Neutrophil (primary cell): ENCODE measurements around a stretch of chr2.

DNA sequence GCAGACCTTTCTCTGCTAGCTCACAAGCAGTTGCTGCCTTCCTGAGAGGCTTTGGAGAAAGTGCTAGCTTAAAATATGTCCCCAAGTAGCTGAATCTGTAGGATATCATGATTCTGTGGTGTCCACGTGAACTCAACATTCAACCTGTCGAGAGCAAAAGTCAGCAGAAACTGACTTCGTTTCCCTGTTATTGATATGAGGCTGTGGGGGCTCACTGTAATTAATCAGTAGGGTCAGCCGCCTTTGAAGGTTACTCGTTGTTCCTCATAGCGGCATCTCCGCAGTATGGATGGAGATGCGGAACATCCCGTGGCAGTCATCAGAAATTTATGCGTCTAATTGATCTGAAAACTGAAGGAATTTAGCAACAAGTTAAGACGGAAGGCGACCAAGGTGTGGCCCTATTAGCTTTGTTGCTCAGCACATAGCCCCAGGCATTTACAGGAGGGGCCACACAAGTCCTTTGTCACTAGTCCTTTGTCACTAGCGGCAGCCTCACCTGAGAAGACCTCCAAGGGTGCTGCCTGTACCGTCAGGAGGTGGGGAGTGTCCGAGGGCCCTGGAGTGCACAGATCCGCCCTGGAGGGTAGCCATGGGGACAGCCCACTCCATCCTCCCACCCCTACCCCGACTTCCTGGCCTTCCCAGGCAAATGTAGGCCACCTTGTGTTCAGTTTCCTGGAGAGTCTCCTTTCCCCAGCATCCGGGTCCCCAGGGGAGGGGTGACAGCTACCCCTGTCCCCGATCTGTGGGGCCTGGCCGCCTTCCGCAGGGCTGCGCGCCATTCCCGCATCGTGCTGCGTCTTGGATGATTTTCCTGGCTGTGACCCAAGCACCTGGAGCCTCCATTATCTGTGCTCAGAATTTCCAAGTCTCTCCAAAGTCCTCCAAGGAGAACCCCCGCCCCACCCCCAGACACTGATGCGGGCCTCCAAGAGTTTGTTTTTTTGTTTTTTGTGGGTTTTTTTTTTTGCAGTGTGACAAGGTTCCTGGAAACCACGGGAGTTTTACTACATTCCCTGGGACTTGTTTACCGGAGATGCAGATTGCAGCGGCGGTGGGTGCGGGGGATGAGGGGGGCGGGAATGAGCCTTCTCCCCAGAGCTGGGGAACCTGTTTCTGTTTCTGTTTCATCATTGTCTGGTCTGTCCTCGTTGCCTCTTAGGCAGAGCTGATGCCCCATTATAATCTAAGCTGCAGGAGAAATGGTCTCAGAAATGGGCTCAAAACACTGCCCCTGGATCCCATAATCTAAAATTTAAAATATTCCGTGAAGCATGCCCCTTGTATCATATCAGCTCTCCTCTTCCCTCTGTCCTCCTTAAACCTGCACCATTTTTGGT, 28.5 kb downstream of the TEX44 start:
- PRO-cap, result no peak

- PRO-cap, result no peak
Observed at GRCh38 chr2:231684313-231684804, 24.0 kb upstream of the PTMA start.

DNA sequence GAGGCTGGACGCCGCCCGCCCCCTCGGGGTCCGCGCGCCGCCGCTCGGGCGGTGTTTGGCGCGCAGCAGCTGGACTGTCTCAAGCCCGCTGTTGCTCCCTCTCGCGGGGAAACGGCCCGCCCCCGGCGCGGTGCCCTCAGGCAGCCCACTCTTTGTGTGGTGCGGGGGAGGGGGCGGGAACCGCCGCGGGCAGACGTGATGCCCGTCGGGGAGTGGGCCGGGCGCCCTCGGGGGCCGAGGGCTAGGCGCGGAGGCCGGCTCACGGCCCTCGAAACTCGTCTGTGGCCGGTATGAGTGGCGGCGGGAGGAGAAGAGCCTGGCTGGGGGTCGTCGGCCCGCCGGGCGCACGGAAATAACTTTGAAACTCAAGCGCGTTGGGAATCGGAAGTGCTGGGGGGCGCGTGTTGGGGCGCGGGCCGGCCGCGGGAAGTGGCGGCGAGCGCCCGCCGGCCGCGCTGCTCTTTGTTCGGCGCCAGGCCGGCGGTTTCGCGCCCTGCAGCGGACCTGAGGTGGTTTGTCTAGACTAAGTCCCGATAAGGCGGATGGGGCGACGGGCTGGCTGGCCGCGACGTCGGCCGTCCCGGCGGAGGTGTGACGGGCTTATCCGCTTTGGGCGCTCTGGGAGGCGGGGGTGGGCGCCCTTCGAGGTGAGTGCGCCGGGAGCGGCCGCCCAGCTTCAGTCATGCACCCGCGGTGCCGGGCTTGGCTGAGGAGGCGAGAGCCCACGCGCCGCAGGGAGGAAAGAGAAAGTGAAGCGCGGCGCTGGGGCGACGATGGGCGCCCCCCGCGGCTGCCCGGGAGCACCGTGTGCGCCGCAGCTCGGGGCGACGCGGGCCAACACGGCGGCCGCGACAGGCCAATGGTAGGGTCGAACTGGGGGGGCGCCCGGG, 674 bp downstream of the PTMA start:
- PRO-cap, result no peak

GRCh38 chr2:231711545-231712079, 3.3 kb downstream of the PTMA start:
- PRO-cap, result no peak

DNA sequence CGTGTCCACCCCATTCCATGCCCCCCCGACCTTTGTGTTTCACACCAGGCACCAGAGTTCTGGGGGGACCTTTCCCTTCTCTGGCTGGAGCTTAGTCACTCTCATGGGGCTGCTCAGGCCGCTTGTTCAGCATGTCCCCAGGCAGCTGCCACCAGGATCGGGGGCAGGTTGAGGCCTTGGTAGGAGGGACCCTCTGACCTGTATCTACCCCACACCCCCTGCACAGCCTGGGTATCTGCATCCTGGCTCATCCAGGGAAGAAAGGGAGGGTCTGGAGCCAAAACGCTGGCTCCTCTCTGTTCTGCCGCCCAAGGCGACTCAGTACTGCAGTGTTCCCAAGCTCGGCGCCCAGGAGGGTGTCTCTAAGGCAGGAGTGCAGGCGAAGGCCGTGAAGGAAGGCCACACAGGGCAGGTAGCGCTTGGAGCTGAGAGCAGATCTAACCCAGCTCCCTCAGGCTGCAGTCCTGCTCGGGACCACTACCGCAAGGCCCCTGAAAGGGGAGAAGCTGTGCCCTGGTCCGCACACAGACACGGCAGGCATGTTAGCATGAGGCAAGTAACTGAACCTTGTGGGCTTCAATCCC, 6.3 kb downstream of the PTMA start:
- PRO-cap, result no peak

GRCh38 chr2:232134459-232134968, 173.0 kb downstream of the DIS3L2 start:
- PRO-cap, result no peak

GRCh38 chr2:232190156-232190576, 188.4 kb upstream of the ALPP start:
- PRO-cap, result no peak

DNA sequence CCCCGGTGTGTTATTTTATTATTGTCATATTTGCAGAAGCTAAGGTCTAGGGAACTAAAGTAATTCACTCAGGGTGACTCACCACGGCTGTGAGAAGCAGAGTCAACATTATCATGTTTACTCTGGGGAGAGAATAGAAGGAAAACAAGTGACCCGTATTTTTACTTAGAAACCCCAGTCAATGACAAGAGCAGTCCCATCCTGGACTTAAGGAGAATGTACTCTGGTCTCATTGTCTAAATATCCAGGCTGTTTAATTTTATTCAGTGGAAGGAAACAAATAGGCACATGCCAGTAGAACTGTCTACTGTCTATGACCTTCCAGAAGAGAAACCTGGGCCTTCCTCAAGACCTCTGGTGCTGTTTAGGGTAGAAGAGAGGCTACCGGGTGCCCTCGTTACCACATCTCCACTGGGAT, 77.4 kb upstream of the ALPP start:
- PRO-cap, result no peak

DNA sequence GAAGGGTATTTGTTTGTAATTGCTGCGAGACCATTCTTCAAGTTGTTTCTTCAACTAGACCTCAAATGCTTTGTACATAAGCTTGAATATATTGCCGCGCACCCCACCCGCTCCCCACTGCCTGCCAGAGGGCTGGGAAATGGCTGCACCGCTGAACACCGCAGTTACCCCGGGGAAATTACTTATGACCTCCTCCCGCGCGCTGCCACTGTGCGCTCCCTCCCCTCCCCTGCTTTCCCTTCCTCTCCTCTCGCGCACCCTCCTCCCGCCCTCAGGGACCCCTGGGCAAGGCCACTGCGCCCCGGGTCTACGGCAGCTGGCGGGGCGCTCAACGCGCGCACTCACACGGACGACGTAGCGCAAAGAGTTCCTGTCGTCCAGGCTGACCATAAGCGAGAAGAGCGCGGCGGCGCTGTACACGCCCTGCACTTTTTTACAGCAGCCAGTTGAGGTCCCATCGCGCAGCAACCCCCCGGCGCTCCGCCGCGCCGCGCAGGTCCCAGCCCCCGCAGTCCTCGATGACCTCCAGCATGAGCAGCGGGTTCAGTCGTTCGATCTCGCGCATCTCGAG, 7.9 kb downstream of the ALPP start:
- PRO-cap, result no peak

- PRO-cap, result no peak
Observed at GRCh38 chr2:232443551-232444122, 12.3 kb upstream of the ALPI start.

DNA sequence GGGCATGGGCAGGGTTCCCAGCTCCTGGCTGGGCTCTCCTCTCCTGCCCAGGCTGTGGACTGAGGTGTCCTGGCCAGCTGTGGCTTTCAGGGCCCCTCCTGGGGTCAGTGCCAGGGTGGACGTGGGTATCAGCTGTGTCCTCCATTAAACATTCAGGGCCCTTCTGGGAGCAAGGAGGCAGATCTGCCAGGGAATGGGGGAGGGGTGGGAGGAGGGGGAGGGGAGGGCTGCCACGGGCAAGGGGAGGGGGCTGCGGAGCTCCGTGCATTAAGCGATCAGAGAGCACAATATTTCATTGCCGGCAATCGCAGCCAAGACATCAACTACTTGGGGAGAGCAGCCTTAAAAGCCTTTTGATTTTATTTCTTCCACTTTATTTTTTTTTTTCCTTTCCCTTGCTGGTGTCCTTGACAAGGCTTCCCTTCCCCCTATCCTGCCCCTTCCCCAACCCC, 14.5 kb upstream of the ECEL1 start:
- PRO-cap, result no peak

DNA sequence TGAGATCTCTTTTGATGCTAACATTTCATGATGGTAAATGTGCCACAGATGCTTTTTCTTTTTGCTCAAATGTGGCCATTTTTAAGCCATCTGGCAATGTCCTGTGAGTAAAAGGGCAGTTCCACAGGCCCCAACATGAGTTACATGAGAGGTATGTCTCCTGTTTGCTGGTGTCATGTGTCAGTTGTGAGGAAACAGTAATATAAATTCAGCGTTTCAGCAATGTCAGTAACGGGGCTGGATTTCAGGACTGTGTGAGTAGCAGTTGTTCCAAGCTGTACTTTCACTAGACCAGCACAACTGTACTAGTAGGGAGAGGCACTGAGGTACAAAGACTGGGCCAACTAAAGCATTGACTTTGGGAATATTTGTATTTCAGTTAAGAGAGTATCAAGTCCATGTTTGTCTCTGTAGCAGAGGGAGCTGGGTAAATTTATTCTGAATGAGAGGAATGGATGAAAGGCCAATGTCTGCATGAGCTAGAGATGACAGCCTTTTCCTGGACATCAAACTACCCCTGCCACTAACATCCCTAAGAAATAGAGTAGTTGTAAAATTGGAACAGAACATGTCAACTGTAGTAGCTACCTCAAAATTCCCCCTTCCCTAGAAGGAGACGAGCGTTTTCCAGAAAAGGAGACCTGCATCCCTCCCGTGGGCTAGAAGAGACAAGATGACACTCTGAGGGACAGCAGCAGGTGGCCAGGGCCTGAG, 24.3 kb downstream of the EIF4E2 start:
- PRO-cap, result no peak

- PRO-cap, result no peak
Observed at GRCh38 chr2:232632290-232632675, 1.1 kb upstream of the EFHD1 start.

GRCh38 chr2:232816401-232817300, 40.3 kb upstream of the KCNJ13 start:
- PRO-cap, result no peak

- PRO-cap, result no peak
Observed at GRCh38 chr2:232966147-232966562, 46.9 kb downstream of the NGEF start.

GRCh38 chr2:233051189-233052281, 8.6 kb upstream of the INPP5D start:
- PRO-cap, result no peak

- PRO-cap, result no peak
Observed at GRCh38 chr2:233075937-233076385, 15.8 kb downstream of the INPP5D start.

DNA sequence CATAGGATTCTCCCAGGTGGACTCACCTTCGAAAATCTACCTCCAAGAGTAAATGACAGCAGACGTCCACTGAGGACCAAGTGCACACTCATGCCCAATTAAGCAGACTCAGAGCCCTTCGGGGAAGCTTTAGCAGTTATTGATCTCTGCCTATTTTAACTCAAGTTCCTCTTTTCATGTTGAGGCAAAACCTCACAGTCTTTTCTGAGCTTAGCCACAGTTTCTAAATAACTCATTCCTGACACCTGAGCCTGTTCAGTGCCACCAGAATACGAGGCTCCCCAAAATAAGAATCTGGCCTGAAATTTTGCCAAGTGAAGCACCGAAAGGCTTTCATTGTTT, 22.0 kb downstream of the INPP5D start:
- PRO-cap, result no peak

- PRO-cap, result no peak
Observed at GRCh38 chr2:233092313-233092897, 32.3 kb downstream of the INPP5D start.

DNA sequence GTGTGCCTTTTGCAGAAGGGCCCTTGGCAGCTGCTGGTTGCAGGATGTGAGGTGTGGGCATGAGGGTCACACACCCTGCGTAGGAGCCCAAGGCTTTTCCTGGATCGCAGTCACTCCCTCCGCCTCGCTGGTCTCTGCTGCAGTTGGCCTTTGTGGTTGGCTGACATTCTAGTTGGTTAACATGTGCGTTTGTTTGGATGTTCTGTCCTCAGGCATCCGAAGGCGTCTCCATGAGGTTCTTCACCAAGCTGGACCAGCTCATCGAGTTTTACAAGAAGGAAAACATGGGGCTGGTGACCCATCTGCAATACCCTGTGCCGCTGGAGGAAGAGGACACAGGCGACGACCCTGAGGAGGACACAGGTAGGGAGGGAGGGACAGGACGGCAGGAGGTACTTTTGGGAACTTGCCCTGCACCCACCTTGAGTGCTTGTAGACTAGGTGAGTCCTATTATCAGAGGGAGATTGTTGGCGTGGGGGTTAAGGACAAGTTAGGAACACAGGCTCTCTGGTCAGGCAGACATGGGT, 61.8 kb downstream of the INPP5D start:
- PRO-cap, result no peak